Cardiac muscle cell (in vitro differentiated cells and primary cell): ENCODE measurements around a stretch of chr16.

DNA sequence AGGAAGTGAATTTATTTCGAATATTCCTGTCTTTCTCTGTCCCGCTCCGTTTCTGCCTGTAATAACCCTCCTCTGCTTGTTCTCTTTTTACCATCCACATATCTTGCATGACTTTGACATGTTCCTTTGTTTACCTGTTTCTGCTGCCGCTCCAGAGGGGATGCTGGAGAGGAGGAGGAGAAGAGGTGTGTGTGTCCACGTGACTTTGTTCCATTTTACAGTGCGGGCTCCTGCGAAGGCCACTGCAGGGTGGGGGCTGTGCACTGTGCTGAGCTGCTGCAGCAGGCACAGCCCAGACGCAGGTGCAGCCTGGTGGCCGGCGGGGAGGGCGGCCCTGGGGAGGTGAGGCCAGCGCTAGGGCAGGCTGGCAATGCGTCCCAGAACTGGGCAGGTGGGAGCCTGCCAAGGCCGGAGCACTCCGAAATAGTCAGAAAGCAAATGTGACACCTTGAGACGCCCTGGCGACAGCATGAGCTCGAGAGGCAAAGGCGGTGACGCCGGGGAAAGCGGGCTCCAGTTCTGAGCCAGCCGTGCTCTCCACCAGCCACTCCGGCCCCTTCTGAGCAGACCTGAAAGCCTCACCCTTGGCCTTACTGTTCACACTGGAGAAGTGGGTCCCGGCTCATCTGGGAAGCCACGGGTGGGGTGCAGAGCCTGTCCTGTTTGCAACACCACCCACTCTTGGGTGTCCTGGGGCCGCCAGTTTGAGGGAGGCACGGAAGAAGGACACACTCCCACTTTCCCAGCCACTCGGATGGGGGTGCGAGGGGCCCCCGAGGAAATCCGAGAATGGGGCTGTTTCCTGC lies 29.7 kb downstream of the CIBAR2 start:
- RAMPAGE, long total RNA, result no peak
- RRBS, result 53% methylated on average over 13 of the region's 32 CpGs

DNA sequence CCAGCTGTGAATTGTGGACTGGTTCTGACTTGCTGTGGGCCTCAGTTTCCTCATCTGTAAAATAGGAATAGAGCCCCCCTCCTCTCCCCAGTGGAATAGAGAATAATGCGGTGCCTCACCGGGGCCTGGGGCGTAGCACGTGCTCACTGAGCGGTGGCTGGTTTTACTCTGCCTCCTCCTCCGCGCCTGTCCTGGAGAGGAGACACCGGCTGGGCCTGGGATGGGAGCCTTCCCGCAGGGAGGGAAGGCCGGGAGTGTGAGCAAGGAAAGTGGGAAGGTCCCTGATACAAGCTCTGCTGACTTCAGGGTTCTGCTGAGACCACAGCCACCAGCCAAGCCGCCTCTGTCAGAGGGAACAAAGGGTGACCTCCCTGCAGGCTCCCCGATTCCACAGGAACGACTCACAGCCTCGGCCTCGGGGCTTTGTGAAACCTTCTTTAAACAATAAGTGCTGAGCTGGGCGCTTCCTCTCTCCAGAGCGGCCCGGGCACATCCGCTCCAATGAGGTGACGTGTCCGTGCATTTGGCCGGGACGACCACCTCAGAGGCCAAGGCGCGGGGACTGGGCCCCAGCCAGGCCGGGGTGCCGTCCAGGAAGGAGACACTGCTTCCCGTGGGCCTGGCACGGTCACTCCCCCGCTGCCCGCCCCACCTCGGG lies 11.6 kb upstream of the CIBAR2 start:
- RAMPAGE, long total RNA, result no peak
- RRBS, result 15% methylated on average over 18 of the region's 32 CpGs

DNA sequence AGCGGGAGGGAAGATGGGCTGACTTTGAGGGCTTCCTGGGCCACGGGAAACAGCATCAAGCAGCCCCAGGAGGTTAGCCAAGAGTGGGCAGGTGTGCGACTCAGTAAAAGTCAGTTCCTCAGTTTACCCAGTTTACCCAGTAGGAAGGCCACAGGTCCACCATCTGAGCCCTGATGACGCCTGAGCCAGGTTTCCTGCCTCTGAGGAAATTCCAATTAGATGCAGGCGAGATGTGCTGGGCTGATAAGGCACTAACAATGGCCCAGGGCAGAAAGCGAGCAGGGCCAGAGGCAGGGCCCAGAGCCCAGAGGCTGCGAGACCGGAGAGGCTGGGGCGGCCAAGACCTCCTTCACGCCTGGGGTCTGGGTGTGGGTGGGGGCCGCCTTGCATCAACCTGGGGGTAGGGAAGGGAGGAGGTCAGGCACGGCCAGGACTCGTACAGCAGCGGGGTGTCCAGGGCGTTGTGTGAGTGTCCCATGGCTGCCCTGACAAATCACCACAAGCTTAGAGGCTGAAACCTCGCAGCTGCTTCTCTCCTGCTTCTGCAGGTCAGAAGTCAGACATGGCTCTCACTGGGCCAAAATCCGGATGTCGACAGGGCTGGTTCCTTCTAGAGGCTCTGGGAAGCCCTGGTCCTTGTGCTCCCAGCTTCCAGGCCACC lies 32.0 kb upstream of the CIBAR2 start:
- RAMPAGE, long total RNA, result no peak
- RRBS, result no CpG with 5 or more reads among the region's 18 CpGs

DNA sequence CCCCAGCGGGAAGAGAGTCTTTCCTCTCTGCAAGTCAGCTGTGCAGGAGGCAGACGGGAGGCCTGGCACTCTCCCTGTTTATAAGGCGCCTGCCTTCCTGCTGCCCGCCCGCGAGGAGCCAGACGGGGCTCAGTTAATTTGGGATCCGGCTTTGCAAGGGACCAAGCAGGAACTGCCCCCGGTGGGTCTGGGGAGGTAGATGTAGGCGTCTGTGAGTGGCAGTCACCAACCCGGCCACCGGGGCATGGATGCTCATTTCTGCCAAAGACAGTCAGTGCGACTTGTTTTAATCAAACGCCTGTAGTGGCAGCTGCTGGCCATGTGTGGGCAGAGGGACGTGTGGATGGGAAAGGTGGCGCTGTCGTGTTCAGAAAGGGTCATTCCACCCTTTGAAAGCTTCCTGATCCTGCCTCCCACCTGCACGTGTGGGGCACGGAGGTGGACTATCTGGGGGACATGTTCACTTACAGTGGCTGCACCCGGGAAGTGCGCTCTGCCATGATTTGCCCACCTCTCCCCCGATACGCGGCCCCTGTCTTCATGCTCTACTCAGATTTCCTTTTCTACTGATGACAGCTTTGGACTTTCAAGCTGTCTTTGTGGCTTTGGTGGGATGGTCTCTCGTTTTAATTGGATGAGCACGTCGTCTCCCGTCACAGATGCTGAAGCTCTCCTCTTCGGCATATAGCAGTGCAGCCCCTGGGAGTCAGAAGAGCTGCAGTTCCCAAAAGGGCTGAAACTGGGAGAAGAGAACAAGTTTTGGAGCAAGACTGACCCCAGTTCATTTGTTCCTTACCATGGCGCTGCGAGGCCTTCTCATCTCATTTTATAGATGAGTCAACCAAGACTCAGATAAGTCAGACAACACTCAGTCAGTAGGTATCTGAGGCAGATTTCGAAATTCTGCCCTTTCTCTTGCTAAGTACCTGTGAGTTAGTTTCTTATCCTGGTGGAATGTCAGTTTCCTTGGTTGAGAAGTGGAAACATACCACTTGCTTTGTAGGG lies 60.4 kb upstream of the CIBAR2 start:
- RAMPAGE, long total RNA, result no peak
- RRBS, result 27% methylated on average over 2 of the region's 32 CpGs

DNA sequence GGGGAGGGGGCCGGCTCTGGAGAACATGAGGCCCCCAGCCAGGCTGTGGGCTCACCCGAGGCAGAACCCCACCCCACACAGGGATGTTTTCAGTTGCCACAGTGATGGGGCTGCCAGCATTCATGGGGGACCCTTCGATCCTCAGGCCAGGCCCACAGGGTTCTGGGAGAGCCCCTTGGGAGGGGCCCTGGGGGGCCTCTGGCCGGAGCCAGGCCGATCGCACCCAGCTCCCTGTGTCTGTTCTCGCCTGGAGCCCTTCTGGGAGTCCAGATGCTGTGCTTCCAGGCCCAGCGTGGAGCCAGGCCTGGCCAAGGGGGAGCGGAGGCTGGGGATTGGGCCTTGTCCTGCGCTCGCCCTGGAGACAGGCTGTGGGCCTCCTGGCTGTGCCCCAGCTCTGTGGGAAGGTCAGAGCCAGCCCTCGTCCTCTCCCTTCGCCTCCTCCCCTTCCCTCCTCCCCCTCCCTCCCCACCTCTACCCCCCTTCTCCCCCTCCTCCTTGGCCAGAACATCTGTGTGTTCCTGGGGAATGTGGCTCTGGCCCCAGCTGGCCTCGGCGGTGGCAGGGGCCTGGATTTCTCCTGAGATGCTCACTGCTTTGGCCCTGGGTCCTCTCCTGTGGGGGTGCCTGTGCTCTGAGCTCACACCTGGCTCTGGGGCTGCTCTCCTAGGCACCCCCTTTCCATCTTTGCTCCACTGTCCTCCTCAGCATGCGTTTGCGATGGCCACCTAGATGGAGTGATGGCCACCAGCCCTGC lies 90.4 kb upstream of the CIBAR2 start:
- RAMPAGE, long total RNA, result no peak
- RRBS, result no CpG with 5 or more reads among the region's 17 CpGs

DNA sequence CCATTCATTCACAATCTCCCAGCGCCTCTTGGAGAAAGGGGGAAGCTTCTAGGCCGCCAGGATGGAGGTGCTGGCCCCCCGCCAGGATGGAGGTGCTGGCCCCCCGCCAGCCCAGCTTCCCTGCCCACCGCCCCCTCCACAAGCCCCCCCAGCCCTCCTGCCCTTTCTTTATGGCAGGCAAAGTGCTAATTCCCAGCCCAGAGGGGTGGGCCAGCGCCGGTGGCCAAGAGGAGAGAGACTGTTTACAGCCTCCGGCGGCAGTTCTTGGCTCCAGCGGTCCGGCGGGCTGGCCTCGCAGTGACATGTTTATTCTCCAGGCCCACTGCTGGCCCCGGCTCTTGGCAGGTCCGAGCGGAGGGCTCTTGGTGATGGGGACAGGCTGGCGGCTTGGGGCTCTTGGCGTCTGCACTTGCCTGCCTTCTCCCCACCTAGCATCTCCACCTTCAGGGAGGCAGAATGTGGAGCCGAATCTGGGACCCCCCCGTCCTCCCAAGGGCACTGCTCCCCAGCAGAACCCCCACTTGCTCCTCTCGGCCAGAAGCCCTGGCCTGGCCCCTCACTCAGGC lies 94.5 kb upstream of the CIBAR2 start:
- RAMPAGE, long total RNA, result no peak
- RRBS, result 14% methylated on average over 5 of the region's 21 CpGs

DNA sequence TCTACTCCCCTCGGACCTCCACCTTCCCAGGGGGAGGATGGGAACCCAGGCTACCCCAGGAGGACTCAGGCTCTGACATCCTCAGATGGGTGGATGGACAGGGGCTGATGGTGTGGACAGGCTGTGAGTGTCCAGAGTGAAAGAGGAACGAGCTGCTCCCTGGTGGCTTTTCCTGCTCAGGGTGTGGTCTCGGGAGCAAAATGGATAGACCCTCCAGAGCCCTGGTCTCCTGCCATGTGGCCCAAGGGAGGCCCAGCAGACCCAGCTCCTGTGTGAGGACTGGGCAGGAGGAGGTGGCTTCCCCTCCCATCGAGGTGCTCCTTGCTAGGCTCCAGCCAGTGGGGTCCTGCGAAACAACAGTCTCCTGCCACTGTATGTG lies 120.1 kb upstream of the CIBAR2 start:
- RAMPAGE, long total RNA, result no peak
- RRBS, result no CpG with 5 or more reads among the region's 5 CpGs

DNA sequence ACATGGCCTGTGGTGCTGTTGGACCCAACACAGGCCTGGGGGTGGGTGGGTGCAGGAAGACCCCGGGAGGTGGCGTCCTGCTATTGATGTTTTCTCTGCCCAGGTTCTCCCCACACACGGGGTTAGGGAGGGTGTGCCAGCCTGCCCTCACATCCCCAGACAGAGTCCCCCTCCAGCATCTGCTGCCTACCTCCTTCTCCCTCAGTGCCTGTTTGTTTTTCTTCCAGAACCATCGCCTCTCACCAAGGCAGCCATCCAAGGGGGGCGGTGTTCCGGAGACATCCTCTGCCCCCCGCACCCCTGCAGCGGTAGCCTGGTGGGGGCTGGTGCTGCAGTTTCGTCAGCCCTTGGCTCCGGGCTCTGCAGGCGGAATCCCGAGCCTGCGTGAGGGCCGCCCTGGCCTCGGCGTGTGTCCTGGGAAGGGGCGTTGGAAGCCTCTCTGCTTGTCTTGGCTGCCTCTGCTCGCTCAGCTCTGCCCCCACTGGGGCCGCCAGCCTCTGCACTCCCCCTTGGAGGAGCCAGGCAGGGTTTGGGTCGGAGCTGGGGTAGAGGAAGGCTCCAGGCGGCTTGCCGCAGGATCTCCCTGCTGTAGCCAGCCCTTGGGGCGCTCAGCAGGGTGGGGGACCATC lies 125.9 kb upstream of the CIBAR2 start:
- RAMPAGE, long total RNA, result no peak
- RRBS, result 2% methylated on average over 5 of the region's 23 CpGs

- RAMPAGE, long total RNA, result no peak
- RRBS, result no CpG with 5 or more reads among the region's 29 CpGs
Measured at GRCh38 chr16:85283992-85284577, 171.8 kb upstream of the CIBAR2 start.

DNA sequence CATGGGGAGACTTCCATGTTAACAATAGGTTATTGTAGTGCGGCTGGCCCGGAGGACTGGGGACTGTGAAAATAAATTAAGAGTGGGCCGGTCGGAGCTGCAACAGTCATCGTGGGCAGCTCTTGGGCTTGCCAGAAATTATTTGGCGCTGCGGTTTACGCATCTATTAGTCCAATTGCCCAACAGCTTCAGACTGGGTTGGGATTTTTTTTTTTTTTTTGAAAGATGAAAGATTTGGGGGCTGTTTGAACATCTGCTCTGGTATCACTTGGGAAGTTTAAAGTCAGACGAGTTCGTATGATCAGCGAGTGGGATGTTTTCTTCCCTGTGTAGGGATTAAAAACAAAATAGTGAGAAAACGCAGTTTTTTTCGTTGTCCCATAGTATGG lies 174.2 kb upstream of the CIBAR2 start:
- RAMPAGE, long total RNA, result no peak
- RRBS, result 7% methylated on average over 1 of the region's 13 CpGs

GRCh38 chr16:85303350-85303670 lies 191.0 kb upstream of the CIBAR2 start:
- RAMPAGE, long total RNA, result no peak
- RRBS, result no CpG with 5 or more reads among the region's 19 CpGs

DNA sequence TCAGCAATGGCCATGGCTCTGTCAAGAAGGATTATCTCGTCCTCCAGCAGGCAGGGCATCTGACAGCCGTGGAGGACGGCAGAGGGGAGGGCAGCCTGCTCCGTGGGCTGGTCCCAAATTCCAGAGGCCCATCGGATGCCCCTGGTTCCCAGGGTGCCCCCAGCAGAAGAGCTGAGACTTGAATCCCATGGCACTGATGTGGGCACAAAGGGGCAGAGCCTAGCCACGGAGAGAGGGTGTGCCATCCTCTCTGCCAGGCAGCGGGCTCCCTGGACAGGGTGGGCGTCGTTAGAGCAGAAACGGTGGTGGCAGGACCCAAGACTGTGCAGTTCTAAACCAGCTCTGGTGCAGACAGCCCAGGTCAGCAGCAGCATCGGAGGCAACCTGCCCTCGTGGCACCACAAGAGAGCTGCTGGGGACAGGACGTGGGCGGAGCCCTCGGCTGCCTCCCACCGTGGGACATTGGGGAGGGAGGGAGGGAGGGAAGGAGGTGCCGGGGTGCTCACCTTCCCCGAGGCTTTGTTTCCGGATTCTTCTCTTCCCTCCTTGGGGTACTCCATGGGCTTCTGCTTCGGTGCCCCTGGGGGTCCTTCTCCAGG lies 198.9 kb upstream of the CIBAR2 start:
- RAMPAGE, long total RNA, result no peak
- RRBS, result no CpG with 5 or more reads among the region's 20 CpGs

- RAMPAGE, long total RNA, result no peak
- RRBS, result no CpG with 5 or more reads among the region's 22 CpGs
Measured at GRCh38 chr16:85384652-85385407, 228.3 kb upstream of the GSE1 start.

GRCh38 chr16:85422003-85422884 lies 190.9 kb upstream of the GSE1 start:
- RAMPAGE, long total RNA, result no peak
- RRBS, result 14% methylated on average over 4 of the region's 32 CpGs

- RAMPAGE, long total RNA, result no peak
- RRBS, result 74% methylated on average over 4 of the region's 18 CpGs
Measured at GRCh38 chr16:85429757-85430503, 183.2 kb upstream of the GSE1 start.

GRCh38 chr16:85436606-85437242 lies 176.4 kb upstream of the GSE1 start:
- RAMPAGE, long total RNA, result no peak
- RRBS, result 15% methylated on average over 23 of the region's 40 CpGs

- RAMPAGE, long total RNA, result no peak
- RRBS, result no CpG with 5 or more reads among the region's 10 CpGs
Measured at GRCh38 chr16:85439302-85439942, 173.7 kb upstream of the GSE1 start.

DNA sequence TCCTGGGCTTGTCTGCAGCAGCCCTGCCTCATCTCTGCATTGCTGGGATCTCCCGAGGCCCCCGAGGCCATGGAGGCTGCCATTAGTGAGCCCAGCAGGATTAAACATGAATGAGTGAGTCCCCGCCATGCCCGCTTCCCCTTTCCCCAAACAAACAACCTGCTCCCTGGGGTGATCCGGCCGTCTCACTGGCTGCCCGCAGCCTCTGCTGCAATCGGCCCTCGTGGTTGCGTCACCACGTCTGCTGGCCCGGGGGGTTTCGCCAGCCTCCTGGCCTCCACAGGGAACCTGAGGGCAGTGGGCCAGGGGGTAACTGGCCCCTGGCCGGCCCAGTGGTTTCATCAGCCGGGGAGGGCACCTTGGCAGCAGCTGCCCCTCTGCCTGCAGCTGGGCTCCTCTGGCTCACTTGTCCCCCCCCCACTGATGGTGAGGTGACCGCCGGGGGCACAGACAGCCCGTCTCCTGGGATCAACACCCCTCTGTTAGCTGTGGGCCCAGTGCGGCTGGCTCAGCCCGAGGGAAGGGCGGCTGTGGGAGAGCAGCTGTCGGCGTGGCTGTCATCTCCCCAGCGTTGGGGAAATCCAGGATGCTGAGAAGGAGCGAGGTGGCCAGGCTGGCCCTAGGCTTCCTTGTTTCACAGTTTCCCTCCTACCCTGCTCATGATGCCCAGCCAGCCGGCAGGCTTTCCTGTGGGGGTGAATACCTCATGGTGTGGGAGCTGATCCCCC lies 88.1 kb upstream of the GSE1 start:
- RAMPAGE, long total RNA, result no peak
- RRBS, result 23% methylated on average over 12 of the region's 26 CpGs

GRCh38 chr16:85566938-85567671 lies 46.0 kb upstream of the GSE1 start:
- RAMPAGE, long total RNA, result no peak
- RRBS, result no CpG with 5 or more reads among the region's 28 CpGs

DNA sequence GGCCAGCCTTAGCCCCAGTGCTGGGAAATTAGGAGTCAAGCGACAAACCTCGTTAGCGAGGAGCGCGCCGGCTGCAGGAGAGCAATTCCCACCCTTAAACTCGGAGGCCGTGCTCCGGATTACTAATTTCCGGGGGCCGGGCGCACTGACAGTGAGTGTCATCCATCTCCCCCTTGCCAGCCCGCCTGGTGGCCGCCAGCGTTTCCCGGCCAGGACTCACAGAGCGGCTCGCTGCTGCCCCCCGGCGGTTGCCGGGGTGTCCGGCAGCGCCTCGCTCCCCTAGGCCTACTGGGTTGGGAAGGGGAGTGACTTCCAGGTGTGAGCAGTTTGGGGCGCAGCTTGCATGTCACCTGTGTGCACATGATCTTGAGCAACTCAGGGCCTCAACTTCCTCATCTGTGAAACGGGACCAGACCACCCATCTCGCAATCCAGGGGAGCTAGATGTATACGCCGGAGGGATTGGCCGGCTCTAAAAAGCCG lies 2.6 kb upstream of the GSE1 start:
- RAMPAGE, long total RNA, result no peak
- RRBS, result 5% methylated on average over 12 of the region's 31 CpGs